Cardiac fibroblast (primary cell): ENCODE measurements around a stretch of chr14.

GRCh38 chr14:104632980-104633239, 28.3 kb upstream of the TMEM179 start:
- RRBS = no CpG with 5 or more reads among the region's 11 CpGs

DNA sequence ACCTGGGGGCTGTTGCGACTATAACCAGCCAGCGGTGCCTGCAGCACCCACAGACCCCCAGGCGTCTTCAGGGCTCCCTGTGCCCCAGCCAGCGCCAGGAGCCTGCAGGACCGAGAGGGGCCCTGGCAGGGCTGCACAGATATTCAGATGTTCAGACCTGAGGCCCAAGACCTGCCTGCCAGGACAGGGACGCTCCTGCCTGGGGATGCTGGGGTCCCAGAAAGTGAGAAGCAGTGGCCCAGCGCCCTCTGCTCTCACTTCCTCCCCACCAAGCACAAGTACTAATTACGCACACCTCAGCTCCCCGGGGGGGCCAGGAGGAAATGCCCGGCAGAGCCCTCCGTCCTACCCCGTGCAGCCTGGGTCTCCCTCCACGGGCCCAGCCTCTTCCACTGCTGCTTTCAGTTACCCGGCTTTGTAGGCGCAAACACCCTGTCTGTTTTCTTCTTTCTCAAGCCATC, 28.8 kb upstream of the INF2 start:
- RRBS = 75% methylated on average over 4 of the region's 15 CpGs

DNA sequence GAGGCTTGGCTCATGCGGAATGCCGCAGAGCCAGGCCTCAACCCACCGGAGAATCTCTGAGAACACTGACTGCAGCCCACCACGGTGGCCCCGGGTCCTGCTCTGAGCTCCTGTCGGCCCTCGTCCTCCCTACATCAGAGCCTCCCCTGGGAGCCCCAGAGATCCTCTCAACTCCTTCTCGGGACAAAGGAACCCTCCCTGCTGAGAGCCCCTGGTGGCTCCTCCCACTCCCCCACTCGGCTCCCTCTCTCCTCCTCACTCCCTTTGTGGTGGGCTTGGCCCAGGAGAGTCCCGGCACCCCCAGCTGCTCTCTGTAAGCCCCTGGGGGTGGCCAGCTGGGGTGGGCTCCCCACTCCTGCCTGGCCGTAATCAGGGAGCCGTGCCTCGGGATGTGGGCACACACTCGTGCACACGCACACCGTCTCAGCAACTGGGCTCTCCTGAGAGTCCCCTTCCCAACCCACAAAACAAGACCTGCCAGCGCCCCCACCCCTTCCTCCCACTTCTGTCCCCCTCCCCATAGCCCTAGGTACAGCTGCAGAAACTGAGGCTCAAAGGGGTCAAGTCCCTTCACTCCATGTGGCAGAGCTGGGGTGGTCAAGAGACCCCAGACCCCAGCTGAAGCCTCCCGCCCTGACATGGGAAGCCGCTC, 10.9 kb upstream of the INF2 start:
- RRBS = no CpG with 5 or more reads among the region's 19 CpGs

DNA sequence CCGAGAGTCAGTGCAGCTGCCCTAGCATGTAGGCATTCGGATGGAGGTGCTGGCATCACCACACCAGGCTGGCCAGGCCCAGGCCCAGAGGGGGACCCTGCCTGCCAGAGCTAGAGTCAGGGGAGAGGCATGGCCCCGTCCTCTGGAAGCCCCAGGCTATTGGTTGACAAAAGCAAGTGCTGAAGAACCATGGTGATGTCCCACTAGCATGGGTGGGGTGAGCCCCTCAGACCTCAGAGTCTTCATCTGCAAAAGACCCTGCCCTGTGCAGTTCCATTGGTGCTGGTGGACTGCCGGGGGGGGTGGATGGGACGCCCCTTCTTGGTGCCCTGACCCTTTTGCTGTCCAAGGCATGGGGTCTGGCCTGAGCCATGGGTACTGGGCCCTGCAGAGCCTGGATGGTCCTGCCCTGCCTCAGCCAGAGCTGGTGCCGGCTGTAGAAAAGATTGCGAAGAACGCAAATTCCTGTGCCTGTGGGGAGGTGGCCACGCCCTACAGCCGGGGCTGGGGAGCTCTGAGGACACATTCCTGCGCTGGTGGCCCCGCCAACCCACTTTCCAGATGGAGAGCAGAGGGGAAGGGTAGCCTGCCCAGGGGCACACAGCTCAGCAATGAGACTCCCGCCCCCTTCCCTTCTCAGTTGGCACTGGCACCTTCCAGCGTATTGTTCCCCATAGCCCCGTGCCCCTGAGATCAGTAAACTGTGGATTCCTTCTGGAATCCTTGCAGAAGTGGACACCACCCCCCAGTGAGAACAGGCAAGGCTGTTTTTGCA, 8.4 kb downstream of the INF2 start:
- RRBS = 35% methylated on average over 5 of the region's 15 CpGs

DNA sequence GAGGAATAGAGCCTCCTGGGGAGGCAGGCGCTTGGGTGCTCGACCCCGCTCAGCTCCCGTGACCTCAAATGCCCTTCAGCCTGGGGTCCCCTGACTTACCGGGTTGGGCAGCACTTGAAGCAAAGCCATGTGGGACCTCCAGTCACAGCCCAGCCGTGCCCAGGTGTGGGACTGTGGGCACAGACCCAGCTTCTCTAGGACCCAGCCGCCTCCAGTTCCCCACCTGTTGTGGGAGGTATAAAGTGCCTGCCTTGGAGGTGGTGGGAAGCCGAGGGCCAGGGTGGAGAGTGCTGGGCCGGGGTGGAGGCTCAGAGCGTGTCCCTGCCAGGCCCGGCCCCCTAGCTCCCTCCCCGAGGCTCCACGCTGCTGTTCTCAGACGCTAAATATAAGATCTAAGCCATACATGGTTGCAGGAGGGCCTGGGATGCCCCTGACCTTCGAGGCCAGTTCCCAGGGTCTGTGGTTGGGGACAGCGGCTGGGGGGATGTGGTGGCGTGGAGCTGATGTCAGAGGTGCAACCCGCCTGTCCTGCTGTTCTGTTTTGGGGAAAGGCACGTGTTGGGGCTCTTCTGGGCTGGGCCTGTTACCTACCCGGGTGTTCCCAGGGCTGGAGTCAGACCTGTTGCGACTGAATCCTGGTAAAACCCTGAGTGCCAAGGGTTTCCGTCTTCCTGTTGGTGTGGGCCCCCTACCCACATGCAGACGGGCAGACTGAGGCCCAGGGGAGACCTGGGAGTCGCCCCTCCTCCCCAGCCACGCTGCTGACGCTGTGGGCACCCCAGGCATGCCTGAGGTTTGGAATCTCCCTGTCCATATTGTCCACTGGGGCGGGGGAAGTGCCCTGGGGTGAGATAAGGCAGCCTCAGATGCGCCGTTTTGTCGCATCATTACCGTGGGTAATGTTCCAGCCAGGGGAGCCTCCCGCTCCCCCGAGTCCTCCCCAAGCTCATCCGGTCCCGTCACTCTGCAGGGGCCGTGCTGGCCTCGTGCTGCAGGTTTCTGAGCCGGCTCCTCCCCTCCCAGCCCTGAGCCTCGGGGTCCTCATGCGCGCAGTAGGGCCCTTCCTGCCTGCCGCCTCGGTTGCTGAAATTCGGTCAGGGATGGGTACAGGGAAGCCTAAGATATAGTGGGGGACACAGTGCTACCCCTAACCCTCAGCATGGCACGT, 11.0 kb downstream of the INF2 start:
- RRBS = 61% methylated on average over 5 of the region's 45 CpGs

DNA sequence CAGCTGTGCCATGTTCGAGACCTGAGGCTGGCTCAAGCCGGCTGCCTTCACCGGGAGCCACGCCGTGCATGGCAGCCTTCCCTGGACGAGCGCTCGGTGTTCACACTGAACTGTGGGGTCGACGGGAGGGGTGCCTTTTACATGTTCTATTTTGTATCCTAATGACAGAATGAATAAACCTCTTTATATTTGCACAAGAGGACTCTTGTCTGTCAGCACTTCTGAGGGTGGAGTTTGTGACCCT, 6.4 kb downstream of the SIVA1 start:
- RRBS = no CpG with 5 or more reads among the region's 10 CpGs

GRCh38 chr14:104767076-104767971, 14.4 kb downstream of the SIVA1 start:
- RRBS = no CpG with 5 or more reads among the region's 19 CpGs

- RRBS = no CpG with 5 or more reads among the region's 17 CpGs
Measured at GRCh38 chr14:104797383-104798184, 2.0 kb upstream of the AKT1 start.

- RRBS = no CpG with 5 or more reads among the region's 28 CpGs
Measured at GRCh38 chr14:104972086-104972936, 5.9 kb downstream of the AHNAK2 start.

- RRBS = 28% methylated on average over 6 of the region's 12 CpGs
Measured at GRCh38 chr14:104980143-104980500, 1.9 kb upstream of the AHNAK2 start.

DNA sequence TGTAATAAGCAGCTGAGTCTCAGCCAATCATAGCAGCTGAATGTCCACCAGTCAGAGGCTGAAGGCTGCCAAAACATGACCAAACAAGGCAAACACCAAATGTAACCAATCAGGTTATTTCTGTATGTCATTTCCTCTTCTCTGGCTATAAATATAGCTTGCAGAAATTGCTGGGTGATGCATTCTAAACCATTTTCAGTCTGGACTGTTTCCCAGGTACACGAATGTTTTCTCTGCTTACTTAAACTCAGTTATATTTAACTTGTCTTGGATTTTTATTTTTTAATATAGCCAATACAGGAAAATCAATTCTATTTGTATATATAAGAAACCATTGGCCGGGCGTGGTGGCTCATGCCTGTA, 6.3 kb upstream of the CDCA4 start:
- RRBS = no CpG with 5 or more reads among the region's 3 CpGs

GRCh38 chr14:105080454-105080805, 15.2 kb upstream of the GPR132 start:
- RRBS = no CpG with 5 or more reads among the region's 8 CpGs

DNA sequence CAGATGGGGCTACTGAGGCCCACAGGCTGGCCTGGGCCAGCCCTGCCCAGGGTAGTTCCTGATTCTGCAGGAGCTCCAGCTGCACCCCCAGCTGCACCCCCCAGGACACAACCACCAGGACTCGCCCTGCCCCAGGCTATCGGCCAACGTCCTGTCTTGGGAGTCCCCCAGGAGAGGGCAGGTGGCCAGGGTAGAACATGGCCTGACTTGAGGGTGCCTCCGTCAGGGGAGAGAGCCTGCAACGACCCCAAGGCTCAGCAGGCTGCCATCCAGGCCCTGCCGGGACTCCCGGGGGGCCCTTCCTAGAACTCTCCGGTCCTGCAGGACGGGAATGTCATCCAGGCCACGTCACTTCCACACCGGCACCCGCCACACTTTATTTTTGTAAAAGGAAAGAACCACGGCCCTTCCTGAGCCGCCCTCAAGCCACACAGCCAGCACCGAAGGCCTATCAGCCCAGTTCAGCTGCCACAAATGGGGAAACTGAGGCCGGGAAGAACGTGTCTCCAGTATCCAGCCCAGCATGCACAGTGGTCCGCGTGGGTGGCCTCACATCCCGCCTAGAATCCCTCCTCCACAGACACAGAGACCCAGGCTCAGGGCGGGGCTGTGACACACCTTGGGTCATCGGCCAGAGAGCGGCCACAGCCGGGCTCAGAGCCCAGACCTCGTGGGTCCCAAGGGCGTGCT, 15.6 kb downstream of the JAG2 start:
- RRBS = 63% methylated on average over 3 of the region's 26 CpGs

DNA sequence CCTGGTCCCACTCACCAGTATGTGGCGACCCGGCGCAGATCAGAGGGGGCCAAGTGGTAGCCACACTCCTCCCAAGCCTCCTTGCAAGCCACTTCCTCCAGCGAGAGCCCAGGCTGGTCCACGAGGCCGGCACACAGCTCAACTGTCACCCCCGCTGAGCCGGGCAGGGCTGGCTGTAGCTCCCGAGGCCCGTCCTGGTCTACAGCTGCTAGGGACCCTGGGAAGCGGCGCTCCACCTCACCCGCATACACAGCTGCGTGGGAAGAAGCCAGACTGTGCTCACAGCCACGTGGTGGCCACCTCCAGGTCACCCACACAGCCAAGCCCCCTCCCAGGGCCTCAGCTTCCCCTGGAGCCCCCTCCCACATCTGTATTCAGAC, 4.6 kb downstream of the NUDT14 start:
- RRBS = no CpG with 5 or more reads among the region's 15 CpGs

DNA sequence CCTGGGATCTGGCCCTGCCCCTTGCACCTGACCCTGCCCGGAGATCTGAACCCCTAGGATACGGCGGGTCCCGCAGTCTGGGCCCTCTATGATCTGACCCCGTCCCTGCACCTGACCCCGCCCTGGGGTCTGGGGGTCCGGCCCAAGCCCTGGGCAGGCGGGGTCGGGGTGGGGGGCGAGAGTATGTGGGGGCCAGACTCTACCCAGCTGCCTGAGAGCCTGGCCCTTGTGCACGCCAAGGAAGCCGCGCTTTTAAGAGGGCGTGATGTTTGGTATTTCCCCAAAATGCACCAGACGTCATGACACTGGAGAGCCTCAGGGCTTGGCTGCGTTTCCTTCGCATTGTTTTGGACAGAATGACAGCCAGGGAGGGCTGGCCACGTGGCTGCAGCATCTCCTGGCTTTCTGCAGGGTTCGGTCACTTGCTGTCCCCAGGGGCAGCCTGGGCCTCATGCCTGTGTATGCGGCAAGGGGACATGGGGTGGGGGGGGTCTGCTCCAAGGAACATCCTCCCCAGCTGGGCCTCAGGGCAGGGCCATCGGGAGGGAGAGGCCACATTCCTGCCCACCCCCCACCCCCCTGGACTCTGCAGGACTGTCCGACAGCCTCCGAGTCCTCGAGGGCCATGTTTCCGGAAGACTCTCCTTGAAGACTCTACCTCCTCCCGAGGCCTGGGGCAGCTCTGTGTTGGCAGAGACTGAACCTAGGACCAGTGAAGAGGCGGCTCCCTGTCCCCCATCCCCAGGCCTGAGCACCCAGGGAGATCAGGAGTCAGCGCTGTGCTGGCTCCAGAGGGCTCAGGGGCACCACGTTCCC, 16.2 kb upstream of the NUDT14 start:
- RRBS = 16% methylated on average over 6 of the region's 29 CpGs

GRCh38 chr14:105201703-105202538, 20.8 kb upstream of the NUDT14 start:
- RRBS = 42% methylated on average over 7 of the region's 29 CpGs

- RRBS = 97% methylated on average over 2 of the region's 29 CpGs
Measured at GRCh38 chr14:105217365-105218141, 30.8 kb upstream of the BTBD6 start.

- RRBS = 88% methylated on average over 2 of the region's 12 CpGs
Measured at GRCh38 chr14:105225961-105226613, 22.2 kb upstream of the BTBD6 start.

DNA sequence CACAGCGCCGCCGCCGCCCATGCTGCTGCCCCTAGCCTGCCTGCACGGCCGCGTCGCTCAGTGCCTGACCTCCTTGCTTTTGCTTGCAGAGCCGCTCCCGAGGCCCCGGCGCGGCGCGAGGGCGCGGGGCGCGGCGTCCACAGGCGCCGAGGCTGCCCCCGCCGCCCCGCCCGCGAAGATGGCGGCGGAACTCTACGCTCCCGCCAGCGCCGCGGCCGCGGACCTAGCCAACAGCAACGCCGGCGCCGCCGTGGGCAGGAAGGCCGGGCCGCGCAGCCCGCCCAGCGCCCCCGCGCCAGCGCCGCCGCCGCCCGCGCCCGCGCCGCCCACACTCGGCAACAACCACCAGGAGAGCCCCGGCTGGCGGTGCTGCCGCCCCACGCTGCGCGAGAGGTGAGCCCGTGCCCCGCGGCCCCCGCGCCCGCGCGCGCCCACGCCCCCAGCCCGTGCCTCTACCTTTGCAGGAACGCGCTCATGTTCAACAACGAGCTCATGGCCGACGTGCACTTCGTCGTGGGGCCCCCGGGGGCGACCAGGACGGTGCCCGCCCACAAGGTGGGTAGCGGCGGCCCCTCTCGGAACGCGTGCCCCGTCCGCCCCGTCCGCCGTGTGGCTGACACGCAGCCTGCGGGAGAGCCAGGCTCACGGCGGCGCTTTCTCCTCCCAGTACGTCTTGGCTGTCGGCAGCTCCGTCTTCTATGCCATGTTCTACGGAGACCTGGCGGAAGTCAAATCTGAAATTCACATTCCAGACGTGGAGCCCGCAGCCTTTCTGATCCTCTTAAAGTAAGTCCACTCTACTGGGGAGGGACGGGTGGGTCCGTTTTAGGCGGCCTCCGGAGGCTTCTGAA, 585 bp downstream of the BTBD6 start:
- RRBS = under 1% methylated on average over 10 of the region's 112 CpGs

DNA sequence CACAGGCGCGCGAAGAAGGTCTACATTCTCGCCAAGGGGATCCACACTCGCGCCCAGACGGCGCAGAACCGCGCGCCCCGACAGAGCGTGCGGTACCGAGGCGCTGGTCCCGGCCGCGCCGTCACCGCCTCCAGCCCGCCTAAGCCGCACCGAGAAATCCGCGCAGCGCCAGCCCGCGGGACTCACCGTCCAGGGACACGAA, 640 bp downstream of the BRF1 start:
- RRBS = no CpG with 5 or more reads among the region's 31 CpGs